GM19240 (cell line): ENCODE results near the genes ATP2A1 and RABEP2.

GRCh38 chr16:28873345-28873891 is 4.9 kb upstream of the ATP2A1 start:
- RRBS, result no CpG with 5 or more reads among the region's 19 CpGs

DNA sequence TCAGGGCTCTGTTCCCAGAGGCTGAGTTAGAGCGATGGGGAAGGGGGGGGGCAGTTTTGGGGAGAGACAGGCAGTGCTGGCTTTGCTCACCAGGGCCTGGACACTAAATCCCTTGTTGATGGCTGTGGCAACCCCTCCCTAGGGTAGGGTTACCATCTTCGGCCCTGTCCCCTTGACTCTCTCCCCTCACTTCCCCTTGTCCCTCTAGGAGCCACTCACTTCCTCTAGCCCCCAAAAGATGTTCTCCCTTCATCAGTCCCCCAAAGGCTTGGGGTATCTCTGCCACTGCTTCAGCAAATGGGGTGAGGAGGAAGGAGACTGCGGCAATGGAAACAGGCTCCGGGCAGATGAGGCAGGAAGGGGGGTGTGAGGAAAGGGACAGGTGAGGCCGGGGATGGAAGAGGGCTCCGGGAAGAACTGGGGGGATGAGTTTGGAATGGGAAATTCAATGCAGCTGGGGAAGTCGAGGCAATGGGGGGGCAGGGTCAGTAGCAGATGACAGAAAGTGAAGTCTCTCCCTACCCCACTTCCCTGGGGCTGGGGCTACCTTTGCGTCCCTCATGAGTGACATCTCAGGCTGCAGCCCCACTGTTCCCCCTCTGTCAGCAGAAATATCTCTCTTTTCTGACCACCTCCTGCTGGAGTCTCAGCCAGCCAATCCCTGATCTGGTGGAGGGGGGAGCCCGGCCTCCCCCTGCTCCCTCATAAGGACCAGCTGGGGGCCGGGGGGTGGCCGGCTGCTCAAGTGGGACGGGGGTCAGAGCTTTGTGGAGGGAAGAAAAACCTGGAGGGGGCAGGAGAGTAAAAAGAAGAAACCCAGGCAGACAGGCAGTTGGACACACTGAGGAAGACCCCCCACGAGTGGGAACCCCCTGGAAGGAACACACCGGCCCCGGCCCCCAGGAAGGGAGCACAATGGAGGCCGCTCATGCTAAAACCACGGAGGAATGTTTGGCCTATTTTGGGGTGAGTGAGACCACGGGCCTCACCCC is at the start of gene ATP2A1:
TSS of gene ATP2A1 (plus strand) at position 732 of the 992 bp plus-strand sequence.
- RRBS, result 81% methylated on average over 4 of the region's 18 CpGs

- RRBS, result no CpG with 5 or more reads among the region's 4 CpGs
These were observed 9.7 kb downstream of the RABEP2 start for GRCh38 chr16:28915309-28915684.

DNA sequence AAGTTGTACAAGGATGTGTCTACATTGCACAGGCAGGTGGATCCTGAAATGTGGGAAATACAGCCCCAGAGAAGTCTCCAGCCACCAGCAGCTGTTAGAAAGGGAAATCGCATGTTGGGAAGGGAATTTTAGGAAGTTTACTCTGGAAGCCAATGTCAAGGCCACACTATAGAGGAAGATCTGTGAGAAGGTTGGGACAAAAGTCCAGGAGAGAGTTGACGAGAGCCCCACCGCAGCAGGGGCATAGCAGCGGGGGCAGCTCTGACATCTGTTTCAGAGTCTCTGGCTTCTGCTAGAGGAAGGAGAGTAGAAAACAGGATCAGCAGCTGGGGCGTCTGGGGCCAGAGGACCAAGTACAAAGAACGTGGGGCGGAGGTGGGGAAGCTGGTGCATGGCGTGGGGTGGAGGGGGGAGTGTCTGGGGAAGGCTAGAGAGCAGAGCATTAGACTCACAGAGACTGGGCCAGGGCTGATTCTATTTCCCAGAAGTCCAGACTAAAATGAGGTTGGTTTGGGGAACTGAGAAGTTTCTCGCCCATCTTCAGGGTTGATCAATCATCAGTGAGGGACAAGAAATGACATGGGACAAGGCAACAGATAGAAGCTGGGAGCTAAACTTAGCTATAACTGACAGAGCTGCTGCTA is 1.3 kb downstream of the RABEP2 start:
- RRBS, result no CpG with 5 or more reads among the region's 9 CpGs

DNA sequence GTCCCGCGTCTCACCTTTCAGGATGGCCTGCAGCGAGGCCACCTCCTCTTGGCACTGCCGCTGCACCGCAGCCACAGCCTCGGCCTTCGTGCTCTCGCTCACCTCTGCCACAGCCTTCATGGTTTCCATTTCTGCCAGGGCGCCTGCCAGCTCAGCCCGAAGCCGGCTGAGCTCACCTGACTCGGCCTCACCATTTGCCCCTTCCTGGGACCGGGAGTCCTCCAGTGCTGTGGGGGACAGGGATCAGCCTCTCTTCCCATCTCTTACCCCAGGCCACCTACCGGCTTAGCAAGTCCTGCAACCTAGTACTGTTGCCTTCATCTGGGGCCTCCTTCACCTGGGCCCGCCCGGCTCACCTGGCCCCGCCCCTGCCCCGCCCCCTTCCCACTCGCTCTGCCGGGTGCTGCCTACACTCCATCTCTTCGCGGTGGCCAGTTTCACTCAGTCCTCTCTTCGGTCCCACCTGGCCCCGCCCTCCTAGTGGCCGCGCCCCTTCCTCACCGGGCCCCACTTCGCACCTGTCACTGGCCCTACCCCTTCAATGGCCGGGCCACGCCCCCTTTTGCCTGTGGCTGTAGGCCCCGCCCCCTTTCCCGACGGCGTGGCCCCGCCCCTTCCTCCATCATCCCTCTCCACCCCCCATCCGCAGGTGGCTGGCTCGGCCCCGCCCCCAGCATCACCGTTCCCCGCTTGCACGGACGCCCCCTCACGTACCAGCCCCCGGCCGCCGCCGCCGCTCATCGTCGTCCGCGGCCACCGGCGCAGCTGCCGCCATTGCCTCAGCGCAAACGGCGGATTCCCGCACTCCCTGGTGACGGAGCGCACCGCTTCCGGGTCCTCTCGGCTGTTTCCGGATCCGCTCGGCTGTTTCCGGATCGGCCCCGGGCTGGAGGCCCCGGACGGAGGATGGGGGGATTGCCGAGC is at the start of gene RABEP2:
TSS of gene RABEP2 (minus strand) at position 850 of the 924 bp plus-strand sequence.
- RRBS, result 3% methylated on average over 40 of the region's 73 CpGs

- RRBS, result 10% methylated on average over 25 of the region's 50 CpGs
These were observed 593 bp downstream of the SPNS1 start for GRCh38 chr16:28974999-28975742.

DNA sequence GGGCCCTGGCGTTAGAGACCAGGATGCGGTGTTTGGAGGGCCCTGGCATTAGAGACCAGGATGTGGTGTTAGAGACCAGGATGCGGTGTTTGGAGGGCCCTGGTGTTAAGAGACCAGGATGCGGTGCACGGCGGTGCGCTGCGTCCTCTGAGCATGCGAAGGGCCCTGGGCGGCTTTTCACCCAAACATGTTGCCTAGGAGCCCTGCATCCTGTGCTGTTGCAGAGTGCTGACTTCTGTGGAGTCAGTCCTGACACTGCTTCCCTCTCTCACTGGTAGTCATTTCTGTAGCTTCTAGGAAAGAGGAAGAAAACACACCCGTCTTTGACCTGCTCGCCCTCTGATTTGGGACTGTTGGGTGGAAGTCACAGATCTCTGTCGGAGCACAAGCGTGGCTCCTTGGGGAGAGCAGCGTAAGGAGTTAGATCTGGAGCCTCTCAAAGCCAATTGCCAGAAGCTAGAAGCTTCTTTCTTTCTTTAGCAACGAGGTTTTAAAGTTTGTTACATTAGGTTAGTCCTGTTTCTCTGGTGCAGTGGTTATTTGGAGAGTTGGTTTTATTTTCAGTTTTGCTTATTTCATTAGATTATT is 141.3 kb downstream of the LAT start:
- RRBS, result no CpG with 5 or more reads among the region's 16 CpGs

DNA sequence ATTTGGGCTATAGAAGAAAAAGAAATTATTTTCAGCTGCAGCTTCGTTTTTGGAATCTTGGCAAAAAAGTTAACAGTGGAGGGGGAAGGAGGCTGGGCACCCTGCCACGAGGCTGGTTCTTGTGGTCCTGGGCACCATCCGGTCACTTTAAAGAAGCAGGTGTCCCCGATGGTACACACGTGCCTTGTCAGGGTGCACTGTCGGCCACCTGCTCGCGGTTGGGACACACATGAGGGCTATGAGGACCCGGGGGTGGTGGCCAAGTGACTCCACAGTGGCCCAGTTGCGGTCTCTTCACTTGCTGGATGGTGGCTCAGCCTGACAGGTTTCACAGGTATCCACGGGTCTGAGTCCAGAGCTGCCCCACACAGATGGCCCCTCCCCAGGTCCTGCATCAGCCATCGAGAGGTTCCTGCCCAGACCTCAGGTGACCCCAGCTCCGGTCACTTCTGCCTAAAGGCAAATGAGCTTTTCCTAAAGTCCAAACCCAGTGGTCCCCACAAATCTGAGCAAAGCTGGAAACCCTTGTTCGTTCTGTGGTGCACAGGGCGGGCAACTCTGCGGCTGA is 143.9 kb downstream of the LAT start:
- RRBS, result no CpG with 5 or more reads among the region's 16 CpGs

- RRBS, result no CpG with 5 or more reads among the region's 14 CpGs
These were observed 144.6 kb downstream of the LAT start for GRCh38 chr16:29129506-29129894.

DNA sequence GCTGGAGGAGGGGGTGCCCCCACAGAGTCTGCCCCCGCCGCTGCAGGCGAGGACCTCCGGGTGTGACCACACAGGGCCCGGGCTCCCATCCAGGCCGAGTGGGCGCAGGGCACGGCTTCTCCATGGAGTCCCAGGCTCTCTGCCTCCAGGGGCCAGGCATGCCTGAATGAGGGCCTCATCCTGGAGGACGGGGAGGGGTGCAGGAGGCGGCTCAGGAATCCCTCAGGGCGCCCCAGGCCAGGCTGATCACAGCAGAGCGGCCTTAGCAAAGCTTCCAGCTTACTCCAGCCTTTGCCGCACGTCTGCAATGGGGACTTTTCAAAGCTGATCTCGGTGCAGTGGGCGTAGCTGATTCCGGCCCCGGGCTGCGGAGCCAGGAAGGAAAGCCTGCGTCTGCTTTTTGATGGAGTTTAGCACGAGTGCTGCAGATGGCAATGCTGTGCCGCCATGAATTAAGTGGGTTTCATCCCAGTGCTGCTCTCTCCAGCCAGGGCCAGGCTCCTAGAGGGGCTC is 146.5 kb downstream of the LAT start:
- RRBS, result no CpG with 5 or more reads among the region's 22 CpGs

- RRBS, result no CpG with 5 or more reads among the region's 34 CpGs
These were observed 170.0 kb downstream of the LAT start for GRCh38 chr16:29154666-29155434.

- RRBS, result no CpG with 5 or more reads among the region's 45 CpGs
These were observed 187.6 kb downstream of the NPIPB11 start for GRCh38 chr16:29218486-29219696.

DNA sequence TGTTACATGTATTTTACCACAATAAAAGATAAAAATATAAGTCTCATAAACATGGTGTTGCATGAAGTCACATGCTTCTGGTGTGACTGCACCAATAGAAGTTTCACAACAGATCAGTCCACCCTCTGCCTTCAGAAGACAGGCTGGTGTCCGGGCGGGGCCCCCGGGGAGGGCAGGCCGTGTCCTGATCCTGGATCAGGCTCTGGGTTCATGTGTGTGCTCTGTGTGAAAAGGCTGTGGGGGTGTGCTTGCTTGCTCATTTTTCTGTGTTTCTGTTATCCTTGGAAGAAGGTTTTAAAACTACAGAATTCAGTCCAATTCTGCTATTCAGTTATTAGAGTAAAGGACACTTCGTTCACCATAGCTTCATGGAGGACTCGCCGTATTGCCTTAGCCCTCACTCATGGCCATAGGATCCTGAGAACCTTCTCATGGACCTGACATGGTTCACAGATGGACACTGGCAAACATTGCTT is 106.3 kb downstream of the NPIPB11 start:
- RRBS, result no CpG with 5 or more reads among the region's 7 CpGs

GRCh38 chr16:29595433-29595957 is 67.6 kb upstream of the SPN start:
- RRBS, result no CpG with 5 or more reads among the region's 29 CpGs

DNA sequence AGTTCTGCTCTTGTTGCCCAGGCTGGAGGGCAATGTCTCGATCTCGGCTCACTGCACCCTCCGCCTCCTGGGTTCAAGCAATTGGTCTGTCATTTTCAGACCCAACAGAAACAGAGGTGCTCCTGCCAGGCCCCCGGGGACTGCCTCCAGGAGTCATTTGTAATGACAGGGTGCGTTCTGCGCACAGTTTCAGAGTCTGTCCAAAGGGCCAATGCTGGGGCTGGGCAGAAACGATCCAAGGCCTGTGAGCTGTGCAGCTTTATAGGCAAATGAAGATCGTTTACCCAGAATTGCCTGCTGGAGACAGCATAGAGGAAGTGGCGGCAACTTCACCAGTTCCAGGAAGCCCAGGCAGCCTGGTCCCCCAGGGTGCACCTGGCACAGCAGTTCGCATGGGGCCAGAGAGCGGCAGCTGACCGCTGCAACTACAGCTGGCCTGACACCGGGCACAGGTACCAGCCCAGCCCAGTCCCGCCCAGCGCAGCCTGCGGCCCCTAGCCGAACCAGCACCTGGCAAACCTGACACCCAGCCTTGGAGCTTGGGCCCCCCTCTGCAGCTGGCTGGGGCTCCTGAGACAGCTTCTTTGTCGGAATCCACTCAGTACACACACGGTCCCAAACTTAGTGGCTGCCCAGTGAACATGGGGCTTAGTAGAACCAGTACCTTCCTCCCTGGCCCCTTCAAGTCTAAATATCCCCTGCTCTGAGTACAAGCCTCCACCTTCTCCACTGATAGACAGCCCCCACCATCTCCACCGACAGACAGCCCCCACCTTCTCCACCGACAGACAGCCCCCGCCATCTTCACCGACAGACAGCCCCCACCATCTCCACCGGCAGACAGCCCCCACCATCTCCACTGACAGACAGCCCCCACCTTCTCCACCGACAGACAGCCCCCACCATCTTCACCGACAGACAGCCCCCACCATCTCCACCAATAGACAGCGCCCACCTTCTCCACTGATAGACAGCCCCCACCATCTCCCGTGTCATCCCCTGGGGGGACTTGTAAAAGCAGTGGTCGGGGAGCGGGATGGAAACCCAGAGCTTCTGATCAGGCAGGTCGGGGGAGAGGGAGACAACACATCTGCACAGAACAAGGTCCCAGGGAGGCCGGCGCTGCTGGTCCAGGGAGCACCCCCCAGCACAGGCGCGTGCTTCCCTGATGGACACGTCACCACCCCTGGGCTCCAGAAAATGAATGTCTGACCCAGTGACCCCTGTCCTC is 62.7 kb upstream of the SPN start:
- RRBS, result no CpG with 5 or more reads among the region's 36 CpGs

DNA sequence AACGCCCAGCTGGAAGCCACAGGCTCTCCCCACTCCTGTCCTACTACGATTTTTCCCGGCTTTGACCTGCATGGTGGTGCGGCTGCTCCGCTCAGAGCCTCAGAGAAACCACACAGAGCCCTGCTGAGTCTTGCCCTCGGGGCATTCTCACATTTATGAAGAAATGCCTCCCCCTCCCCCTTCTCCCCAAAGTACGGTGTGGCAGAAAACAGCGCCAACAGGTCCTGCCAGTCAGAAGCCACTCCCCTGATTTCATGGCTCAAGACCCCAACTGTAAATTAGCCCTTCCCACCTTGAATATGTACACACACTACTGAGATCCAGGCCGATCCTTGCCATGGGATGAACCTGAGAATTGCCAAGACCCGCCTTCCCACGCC is 51.5 kb upstream of the SPN start:
- RRBS, result no CpG with 5 or more reads among the region's 11 CpGs

DNA sequence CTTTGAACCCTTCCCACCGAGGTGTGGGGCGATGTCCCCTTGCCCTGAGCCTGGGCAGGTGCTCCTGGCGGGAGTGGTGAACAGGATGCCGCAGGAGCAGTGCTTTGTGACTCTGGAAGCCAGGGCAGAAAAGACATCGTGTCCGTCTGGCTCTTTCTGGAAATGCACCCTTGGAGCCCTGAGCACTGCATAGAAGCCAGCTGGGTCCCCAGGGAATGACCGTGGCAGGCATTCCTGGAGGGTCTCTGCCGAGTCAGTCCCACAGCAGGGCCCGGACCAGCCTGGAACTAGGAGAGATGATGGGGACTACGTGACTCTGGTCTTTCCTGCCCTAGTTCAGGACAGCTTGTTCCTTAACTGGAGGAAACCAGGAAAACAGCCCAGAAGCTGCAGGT is 33.7 kb upstream of the SPN start:
- RRBS, result no CpG with 5 or more reads among the region's 10 CpGs

DNA sequence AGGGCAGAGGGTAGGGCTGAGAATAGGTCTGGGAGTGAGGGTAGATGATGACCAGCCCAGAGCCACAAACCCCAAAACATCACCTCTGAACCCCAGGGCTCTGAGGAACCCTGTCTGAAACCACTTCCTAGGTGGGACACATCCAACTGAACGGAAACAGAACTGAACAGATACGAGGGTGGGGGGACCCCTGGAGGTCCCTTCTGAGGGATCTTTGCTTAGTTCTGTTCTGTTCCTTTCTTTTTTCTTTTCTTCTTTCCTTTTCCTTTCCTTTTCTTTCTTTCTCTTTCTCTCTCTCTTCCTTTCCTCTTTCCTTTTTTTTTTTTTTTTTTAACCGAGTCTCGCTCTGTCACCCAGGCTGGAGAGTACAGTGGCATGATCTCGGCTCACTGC is 22.0 kb upstream of the SPN start:
- RRBS, result no CpG with 5 or more reads among the region's 5 CpGs

DNA sequence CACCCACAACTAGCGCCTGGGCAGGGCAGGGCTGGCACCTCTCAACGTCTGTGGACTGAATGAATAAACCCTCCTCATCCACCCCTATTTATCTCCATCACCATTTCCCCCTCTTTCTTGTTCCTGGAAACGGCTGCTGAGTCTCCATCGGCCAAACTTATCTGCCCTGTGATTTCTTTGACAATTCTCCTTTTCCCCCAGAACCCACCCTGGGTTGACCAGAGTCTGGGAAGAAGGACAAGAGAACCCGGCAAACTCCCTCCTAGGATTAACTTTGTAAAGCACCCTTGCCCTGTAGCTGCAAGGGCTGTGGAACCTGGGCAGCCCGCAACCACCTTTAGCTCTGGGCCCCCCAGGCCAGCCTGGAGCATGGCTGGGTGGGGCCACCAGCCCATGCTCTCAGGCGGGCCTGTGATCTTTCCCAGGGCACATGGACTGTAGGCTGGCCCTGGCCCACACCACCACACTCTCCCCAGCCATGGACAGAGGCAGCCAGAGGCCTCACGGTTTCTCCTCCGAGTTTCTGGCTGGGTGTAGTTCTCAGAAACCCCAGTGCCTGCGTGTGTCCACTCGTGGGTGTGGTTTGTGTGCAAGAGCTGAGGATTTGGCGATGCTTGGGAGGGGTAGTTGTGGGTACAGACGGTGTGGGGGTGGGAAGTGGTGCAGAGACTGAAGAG is 2.5 kb downstream of the SPN start:
- RRBS, result no CpG with 5 or more reads among the region's 13 CpGs

- RRBS, result no CpG with 5 or more reads among the region's 17 CpGs
These were observed 24.3 kb downstream of the C16orf54 start for GRCh38 chr16:29721394-29721982.